ENCODE measurements around the gene CRK.

DNA sequence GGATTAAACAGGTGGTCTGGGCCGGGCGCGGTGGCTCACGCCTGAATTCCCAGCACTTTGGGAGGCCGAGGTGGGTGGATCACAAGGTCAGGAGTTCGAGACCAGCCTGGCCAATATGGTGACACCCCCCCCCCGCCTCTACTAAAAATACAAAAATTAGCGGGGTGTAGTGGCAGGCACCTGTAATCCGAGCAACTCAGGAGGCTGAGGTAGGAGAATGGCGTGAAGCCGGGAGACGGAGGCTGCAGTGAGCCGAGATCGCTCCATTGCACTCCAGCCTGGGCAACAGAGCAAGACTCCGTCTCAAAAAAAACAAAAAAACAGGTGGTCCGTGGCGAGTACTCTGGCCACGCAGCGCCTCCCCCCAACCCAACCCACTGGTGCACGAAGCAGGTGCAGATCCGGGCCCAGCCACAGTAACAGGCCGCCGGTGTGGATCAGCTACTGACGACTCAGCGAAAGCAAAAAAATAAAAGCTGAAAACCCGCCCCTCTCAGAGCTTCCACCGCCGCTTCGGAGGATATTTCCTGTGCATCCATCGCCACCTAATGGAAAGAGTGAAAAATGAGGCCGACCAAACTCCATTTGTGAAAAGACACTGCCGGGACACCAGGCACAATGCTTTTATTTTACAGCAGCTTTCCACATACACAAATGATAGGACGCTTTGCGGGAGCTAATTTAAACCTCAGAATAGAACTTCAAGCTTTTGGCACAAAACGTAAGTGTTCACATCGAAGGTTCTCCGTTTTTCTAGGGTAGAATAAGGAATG lies 1.3 kb upstream of the NXN start:
- PRO-cap, 2 experiments = no peak in any of the 2 experiments

DNA sequence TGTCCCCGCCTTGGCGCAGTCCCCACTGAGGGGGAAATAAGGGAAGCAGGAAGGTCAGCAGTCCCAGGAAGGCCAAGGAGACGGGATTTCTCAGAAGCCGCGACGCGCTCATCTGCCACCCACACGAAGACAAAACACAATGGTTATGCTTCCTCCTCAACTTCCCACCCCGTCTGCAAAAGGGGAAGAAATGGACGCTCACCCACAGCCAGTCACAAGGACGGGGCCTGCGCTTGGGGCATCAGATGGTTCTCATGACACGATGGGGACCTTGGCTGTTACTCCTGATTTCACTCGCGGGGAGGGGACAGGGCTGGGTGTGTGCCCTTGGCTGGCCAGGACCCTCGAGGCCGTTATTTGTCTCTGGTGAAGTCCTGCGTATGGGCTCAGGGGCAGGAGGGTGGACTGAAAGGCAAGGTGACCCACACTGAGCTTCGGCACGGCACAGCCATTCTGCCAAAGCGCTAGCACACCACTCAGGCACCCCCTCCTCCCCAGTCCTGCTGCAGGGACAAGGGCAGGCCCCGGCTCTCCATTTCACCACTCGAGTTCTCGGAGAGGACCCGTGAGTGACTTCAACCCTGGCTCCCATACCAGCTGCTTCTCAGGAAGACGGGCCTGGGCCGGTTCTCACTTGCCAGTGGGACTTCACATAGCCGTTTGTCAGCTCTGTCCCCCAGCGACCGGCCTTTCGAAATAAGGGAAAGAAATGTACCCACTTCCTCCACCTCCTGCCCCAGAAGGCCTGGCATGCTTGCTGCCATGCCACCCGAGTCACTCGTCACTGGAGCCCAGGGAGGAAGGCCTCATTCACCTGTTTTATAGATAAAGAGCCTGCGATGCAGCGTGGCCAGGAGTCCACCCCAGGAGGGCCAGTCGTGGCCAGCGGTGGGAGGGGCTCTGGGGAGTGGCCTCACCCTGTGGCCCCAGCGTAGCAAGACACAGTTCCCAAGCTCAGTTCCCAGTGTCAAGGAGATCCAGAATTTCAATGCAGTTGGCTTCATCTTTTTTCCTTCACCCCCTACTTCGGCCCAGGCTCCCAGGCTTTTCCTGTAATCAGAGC lies 84.4 kb downstream of the ABR start:
- PRO-cap, 2 experiments = peak in 2 of 2 experiments; most common plus-strand start position 293 of the sequence (in 2); most common minus-strand start position 141 of the sequence (in 2)

DNA sequence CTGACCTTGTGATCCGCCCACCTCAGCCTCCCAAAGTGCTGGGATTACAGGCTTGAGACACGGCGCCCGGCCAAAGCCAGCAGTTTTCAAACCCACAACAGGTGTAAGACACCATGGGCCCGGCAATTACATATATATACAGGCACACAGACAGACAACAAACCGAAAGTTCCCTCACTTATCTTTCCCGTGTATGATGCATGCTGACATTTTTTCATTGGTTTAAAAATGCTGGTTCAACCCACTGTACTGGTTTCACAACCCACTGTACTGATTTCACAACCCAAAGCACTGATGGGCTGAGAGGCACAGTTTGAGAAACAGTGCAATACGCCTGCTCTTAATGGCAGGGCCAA lies 81.5 kb downstream of the ABR start:
- PRO-cap, 2 experiments = peak in 1 of 2 experiments; most common minus-strand start position 156 of the sequence (in 1)

DNA sequence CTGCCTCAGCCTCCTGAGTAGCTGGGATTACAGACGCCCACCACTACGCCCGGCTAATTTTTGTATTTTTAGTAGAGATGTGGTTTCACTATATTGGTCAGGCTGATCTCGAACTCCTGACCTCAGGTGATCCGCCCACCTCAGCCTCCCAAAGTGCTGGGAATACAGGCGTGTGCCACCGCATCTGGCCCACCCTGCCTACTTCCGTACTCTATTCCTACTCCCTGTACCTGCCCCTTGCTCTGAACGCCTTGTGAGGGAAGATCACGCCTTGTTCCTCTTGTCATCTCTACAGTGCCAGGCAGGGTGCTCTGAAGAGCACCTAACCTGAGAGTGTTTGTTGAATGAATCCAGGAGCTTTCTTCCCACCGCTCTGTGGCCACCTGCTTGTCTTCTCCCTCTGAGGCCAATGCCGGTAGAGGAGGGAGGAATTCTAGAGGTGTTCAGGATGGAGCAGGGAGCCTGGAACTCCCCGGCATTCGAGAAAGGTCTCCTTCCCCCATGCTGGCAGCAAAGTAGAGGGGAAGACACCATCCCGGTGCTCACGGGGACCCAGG lies 73.1 kb downstream of the ABR start:
- PRO-cap, 2 experiments = no peak in any of the 2 experiments

DNA sequence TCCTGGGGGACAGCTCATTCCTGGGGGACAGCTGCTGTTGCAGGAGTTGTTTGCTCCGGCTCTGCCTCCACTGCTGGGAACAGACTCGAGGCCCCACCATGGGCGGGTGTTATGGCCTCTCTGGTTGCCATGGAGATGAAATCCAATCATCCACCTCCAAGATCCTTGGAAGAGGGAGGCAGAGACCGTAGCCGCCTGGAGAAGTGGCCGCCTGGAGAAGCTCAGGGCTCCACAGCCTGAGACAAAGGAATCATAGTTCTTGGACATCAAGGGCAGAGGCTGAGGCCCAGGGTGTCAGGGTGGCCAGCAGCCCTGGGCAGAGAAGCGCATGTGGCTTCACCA lies 36.3 kb downstream of the ABR start:
- PRO-cap, 2 experiments = no peak in any of the 2 experiments

DNA sequence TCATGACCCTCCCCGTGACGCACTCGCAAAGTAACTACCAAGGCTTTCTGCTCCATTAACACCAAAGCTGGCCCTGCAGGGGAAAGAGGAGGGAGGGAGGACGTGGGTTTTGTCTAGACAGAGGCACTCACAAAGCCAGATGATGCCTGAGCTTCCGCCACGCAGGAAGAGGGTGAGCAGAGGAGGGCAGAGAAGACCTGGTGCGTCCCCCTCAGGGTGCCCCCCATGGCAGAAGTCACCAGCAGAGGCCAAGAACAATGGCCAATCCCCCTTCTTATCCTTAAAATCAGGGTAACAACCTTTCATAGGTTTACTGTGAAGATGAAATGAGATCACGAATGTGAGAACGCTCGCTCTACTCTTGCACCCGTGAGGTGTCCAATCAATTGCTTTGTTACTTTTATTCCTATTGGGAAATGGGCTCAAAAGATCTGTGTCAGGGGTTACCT lies 10.7 kb downstream of the ABR start:
- PRO-cap, 2 experiments = no peak in any of the 2 experiments

GRCh38 chr17:1186716-1187763 lies 7.3 kb upstream of the ABR start:
- PRO-cap, 2 experiments = no peak in any of the 2 experiments

GRCh38 chr17:1200988-1201774 lies 21.4 kb upstream of the ABR start:
- PRO-cap, 2 experiments = peak in 1 of 2 experiments; most common minus-strand start chr17:1201414 (in 1)

GRCh38 chr17:1253642-1254112 lies 16.6 kb upstream of the BHLHA9 start:
- PRO-cap, 2 experiments = no peak in any of the 2 experiments

- PRO-cap, 2 experiments = no peak in any of the 2 experiments
Observed at GRCh38 chr17:1374491-1374869, 25.5 kb downstream of the YWHAE start.

DNA sequence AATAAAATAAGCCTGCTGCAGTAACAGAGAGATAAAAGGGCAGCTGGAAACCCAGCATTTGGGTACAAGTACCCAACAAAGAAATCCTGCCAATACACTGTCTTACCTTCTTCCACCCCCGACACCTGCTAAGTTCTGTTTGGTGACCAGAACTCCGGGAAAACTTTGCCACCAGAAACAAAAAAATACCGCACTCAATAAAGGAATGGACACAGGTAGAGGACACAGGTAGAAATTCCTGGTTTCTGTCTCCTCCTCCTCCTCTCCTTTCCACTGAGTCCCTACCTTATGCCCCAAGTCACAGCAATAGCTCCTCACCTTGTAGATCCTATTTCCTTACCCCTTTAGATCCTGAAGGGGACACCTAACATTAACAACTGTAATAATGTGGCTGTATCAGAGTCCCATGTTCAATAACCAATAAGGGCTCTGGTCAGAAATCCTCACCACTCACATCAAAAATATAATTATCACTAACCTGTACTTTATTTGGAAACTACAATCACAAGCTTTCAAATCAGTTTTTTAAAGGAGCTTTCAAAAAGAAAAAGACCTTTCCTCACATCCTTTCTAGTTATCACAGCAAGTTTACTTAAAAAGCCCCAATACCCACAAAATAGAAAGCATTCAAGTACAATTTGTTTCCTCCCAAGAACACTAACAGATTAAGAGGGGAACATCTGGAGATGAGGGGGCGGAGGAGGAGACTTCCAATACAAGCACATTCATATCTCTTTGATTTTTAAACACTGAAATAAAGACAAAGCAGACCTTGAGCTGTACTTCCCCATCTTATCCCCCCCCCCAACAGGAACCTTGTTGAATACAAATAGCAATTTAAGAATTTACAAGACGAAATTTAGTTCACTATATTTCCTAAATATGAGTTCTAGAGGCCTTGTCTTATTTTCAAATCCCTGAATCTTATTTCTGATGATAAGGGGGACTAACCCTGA lies 2.2 kb downstream of the YWHAE start:
- PRO-cap, 2 experiments = peak in 2 of 2 experiments; most common minus-strand start position 278 of the sequence (in 1)

DNA sequence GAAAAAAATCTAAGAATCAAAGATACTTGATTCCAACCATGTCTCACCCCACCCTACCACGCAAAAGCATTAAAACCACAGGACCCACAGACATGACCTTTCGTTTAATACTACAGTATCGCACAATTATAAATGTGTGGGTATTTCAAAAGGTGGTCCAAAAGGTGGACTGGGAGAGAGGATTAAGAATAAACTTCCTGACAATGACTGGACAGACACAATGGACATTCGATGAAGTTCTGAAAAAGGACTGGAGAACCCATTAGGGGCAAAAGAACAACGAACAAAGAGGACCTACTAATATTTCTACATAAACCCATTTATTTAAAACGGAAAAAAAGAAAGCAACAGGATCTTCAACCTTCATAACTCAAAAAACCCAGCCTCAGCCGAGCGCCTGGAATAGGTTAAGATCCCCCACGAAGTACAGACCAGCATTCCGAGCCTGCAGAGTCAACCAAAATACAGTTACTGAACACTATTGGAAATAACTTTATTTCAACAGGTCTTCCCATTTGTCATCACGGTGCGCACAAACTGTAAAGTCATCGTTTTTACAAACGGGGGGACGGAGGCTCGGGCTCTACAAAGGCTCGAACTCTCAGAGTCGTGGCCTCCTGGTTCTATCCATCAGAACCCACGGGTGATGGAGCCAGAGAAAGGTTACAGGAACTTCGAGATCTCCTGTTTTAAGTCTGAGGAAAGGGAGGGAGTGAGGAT lies 1.3 kb downstream of the YWHAE start:
- PRO-cap, 2 experiments = peak in 1 of 2 experiments; most common minus-strand start position 102 of the sequence (in 1)

DNA sequence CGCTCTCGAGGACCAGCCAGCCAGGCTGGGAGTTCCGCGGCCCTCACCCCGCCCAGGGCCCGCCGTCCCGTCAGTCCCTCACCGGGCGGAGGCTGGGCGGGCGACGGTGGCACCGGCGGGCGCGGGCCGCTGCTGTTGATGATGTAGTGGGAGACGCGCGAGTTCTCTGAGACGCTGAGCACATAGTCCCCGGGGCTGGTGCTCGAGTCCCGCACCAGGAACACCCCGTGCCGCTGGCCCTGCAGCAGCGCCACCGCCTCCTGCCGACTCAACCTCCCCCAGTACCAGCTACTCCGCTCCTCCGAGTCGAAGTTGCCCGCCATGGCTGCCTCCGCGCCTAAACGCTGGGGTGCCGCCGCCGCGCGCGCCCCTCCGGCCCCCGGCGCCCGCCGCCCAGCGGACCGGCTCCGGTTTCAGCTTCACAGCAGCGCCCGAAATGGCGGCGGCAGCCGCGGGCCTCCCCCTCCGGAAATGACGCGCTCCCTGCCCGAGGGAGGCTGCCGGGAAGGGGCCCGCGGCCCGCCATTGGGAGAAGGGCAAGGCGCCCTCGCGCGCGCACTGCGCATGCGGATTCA lies at the start of gene CRK:
TSS of gene CRK (minus strand) at position 438 of the 575 bp plus-strand sequence.
- PRO-cap, 2 experiments = peak in 2 of 2 experiments; most common plus-strand start position 84 of the sequence (in 1); most common minus-strand start position 437 of the sequence (in 2)

DNA sequence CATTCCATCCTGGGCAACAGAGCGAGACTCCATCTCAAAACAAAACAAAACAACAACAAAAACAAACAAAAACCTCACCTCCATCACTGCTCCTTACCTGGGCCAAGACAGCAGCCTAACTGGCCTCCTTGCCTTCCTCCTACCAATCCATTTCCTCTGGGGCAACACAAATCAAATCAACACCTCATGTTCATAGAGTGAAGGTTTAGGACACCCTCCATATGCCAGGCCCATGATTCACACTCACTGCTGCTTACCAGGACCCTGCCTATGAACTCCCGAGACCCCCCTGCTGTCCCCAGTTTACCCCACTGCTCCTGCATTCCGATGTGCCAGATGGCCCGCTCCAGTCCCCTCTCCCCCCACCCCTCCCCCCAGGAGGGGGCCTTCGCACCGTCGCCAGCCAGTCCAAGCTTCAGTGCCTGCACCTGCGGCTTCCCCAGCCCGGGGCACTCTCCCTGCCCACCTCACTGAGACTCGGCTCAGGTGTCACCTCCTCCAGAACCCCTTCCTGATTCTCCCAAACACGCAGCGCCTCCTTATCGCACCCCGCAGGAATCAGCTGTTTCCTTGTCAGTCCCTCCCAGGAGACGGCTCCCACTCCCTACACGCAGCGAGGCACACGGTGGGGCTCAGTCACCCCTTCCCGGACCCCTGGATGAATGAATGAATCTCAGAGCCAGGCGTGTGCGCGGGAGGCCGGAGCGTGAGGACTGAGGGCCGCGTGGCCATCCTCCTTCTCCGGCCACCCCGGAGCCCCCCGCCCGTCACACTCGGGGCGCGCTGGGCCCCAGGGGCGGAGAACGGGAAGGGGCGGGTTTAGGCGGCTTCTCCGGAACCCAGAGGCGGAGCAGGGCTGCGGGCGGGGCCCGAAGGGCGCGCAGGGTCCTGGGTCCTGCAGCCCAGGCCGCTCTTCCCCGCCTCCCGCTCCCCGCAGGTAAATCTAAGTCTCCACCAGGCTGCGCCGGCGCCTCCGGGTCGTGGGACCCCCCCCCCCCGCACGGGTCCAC lies 1.7 kb downstream of the MYO1C start:
- PRO-cap, 2 experiments = peak in 2 of 2 experiments; most common plus-strand start position 856 of the sequence (in 1); most common minus-strand start position 413 of the sequence (in 1)

DNA sequence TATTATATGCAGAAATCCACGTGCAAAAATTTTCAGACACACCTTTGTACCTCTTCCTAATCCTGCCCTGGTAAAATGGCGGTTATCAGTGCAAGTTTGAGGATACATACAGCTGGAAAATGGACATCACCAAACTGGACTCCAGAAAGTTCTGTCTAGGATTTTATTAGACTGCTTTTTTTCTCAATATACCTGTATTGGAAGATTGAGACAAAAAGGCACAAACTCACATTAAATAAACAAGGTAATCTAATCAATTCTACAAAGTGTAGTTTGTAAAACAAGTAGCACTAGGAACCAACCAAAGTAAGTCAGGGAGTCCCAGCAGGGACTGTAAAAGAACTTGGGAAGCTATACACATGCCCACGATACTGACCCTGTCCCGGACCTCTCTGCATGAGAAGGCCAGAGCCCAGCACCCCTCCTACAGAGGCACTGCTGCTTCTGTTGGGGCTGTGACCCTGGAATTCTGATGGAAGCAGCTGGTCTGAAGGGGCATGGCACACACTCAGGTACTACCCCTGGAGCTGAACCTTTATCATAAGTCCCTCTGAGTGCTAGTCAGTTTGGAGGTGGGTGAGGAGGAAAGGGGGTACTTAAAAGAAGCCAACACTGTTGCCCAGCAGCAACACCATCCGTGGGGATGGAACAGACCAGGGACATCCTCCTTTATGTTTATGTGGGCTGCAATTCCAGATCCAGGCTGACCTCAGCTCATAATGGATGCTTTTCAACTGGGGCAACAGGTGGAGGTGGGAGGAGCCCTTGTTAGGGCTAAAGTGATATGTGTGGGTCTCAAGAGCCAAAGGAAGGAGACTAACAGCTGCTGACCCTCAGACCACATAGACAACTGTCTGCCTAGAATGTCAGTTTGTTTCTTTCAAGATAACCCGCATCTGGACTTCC lies 1.7 kb upstream of the INPP5K start:
- PRO-cap, 2 experiments = peak in 2 of 2 experiments; most common minus-strand start position 709 of the sequence (in 2)

DNA sequence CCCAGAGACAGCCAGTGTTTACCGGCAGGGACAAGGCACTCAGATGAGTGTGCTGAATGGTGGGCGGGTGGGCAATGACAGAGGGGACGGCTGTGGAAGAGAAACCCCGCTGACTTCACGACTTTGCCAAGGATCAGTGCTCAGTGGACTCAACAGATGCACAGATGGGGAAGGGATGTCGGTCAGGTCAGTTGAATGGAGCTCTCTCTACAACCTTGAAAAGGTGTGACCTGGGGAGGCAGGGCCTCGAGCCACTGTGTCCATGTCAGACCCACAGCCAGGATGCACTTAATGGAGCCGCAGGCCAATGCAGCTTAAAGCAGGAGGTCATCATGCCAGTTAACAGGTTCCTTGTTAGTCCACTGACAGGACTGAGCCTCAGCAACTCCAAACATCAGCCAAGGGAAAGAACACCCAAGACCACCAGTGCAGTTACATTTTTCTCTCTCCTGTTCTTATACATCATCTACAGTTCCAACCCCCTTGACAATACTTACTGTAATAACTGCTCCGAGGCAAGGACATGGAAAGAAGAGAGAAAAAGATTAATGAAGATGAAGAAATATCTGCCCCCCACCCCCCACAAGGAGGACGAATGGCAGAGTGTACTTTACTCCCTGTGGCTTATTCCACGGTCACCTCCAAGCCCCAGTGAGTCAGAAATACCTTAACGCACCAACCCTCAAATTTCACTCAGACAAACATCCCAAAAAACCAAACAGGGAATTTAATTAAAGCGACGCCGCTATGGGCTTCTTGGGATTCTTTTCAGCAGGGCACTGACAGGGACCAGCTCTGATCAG lies 19.9 kb downstream of the PITPNA start:
- PRO-cap, 2 experiments = no peak in any of the 2 experiments

DNA sequence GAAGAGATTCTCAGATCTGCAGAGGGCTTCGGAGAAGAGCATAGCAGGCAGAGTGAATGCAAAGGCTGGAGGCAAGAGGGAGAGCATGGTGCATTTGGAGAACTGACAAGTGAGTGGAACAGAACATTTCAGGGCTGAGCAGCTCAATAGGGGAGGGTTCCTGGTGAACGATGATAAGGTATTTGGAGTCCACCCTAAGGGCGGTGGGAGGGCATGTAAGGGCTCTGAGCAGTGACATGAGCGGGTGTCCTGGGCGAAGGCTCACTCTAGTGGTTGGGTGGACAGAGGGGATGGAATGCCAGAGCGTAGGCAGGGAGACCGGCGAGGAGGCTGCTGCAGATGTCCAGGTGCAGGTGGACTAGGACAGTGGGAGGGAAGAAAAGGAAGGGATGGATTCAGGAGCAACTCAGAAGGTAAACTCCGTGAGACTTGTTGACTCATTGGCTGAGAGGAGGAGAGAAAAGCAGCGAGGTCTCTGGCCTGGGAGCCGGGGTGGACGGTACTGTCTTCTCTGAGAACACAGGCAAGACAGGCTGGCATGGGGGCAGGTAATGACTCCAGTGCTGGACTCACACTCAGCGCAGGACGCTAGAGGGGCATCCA lies 1.3 kb upstream of the PITPNA start:
- PRO-cap, 2 experiments = no peak in any of the 2 experiments

- PRO-cap, 2 experiments = peak in 1 of 2 experiments; most common minus-strand start chr17:1571282 (in 1)
Observed at GRCh38 chr17:1570999-1571759, 8.6 kb upstream of the PITPNA start.

DNA sequence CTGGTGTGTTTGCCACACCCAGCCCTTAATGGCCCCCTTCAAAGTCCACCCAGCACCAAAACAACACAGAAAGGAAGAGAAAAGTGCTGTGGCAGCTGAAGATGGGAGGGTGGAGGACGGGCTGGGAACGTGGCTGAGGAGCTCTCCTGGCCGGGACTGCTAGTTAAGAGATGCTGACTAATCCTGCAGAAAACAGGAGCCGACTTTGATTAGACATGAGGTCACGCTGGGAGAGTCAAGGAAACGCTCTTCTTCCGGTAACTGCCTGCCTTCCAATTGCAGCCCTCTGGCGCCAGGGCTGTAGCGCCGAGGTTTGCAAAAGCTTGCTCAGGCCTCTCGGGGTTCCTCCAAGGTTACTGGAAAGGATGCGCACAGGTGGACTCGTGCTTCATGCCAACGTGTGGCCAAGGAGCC lies 10.9 kb downstream of the SLC43A2 start:
- PRO-cap, 2 experiments = no peak in any of the 2 experiments

DNA sequence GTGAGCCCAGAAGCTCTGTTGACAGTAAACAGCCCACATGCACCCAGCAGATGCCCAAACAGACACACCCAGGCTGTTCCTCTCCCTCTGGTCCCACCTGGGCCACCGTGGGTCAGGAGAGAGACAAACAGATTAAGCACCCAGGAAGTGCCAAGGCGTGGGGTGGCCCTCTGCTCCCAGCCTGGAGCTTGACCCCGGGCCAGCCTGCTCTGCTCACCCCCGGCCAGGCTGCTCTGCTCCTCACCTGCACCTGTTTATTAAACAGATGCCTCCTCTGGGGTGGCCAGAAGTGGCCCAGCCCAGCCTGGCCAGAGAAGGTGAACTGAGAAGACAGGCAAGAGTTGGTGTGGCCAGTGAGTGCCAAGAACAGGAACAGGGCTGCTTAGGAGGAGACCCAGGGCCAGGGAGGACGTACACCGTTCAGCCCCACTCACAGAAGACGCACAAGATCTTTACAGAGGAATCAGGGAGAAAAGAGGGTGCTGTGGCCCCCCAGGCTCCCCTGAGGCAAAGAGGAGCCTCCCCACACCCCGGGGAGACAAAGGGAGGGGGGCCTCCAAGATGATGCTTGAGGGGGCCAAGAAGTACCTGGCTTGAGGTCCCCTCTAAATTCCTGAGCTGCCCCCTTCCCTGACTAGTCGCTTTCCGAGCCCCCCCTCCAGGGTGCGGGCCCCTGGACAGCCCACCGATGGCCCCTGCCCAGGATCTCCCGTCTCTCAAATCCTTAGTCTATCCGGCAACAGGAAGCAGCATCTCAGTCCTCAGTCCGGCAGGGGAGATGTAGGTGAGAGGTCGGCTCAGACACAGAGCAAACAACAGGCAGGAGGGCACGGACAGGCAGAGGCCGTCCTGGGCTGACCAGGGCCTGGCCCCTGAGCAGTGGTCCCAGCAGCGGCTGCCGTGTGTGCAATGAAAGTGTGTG lies 7.7 kb downstream of the SLC43A2 start:
- PRO-cap, 2 experiments = peak in 2 of 2 experiments; most common minus-strand start position 90 of the sequence (in 1)

All from monocyte (primary cell).